Epithelial cell of prostate (primary cell): ENCODE measurements around a stretch of chr1.

- RRBS = 2% methylated on average over 16 of the region's 50 CpGs
Measured at GRCh38 chr1:233613116-233614033, 531 bp upstream of the KCNK1 start.

- RRBS = no CpG with 5 or more reads among the region's 9 CpGs
Measured at GRCh38 chr1:233635899-233636759, 22.2 kb downstream of the KCNK1 start.

- RRBS = no CpG with 5 or more reads among the region's 2 CpGs
Measured at GRCh38 chr1:233655610-233655819, 41.6 kb downstream of the KCNK1 start.

DNA sequence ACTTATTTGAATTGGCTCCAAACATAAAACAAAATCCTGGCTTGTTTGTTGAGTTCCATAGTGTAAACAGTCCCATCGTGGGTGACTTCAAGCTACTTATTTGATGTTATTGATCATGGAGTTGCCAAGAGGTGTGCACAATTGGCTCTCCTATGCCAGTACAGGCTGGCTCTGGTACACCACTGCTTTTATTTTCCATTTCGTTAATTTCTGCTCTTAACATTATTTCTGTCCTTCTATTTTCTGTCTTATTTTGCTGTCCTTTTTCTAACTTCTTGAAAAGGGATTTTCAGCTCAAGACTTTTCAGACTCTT, 1.8 kb upstream of the COA6 start:
- RRBS = no CpG with 5 or more reads among the region's 2 CpGs

DNA sequence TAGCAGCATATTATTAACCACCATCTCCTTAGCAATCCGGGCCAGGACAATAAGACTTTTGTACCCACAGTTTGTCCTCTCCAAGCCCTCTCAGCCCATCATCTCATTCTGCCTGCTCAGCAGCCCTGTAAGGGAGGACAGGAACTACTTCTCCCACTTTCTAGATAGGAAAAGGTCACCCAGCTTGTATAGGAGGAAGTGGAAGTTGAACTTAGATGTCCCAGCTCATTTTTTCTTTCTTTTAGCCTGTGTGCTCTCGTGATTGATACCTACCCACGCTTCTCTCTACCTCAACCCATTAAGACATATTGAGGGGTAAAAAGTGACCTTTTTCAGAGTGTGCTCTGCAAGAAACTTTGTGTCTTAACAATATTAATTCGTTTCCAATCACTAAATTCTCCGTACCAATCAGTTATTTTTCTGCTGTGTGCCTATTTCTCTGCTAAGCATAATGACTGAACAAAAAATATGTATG, 49.6 kb upstream of the TARBP1 start:
- RRBS = no CpG with 5 or more reads among the region's 5 CpGs

GRCh38 chr1:234536236-234536533, 57.2 kb upstream of the TARBP1 start:
- RRBS = no CpG with 5 or more reads among the region's 7 CpGs

DNA sequence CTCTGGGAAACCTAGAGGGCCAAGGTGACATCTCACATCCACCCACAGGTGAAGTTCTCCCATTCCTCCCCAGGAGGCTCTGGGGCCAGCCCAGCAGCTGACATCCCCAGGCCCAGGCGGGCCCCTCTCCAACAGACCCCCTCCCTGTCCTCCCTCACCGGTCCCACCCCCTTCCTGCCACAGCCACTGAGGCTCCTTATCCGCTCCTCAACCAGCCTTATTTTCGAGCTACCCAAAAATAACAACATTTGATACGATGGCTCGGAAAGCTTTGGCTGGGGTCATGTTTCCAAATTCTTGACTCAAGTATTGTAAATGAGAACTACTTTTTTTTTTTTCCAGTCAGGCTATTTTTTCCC, 27.4 kb downstream of the IRF2BP2 start:
- RRBS = no CpG with 5 or more reads among the region's 6 CpGs

DNA sequence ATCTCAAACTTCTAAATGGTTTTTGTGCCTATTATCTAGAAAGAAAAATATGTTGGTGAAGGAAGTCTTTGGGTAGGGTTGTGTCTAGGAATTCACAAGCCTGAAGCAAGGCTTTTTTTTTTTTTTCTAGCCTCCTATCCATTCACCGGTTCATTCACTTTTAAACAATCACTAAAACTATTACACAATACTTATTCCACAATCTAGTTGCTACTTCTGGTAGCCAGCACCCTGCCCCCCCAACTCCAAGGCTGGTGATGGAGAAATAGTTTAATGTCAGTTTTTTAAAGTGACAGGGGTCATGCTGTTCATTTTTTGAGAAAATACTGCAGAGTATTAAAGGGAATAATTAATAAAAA, 11.0 kb downstream of the IRF2BP2 start:
- RRBS = no CpG with 5 or more reads among the region's 1 CpG

GRCh38 chr1:234604410-234605667, 5.1 kb downstream of the IRF2BP2 start:
- RRBS = no CpG with 5 or more reads among the region's 8 CpGs

DNA sequence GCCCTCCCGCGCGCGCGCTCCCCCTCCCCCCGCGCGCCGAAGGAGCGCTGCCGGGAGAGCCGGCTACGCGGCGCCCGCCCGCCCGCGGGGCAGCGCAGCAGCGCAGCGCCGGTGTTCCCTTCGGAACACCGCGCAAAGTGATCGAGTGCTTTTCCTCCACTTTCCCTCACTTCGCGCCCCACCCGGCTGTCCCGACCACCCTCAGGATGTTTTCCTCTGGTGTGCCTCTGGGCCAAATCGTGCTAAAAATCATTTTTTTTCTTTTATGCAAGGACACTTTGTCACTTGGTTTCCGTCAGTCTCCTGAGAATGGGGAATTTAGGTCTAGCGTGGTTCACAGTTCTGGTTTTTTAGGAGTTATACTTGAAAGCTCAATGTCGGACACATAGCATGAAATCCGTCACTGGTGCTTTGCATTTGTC, 277 bp upstream of the IRF2BP2 start:
- RRBS = 1% methylated on average over 19 of the region's 36 CpGs

DNA sequence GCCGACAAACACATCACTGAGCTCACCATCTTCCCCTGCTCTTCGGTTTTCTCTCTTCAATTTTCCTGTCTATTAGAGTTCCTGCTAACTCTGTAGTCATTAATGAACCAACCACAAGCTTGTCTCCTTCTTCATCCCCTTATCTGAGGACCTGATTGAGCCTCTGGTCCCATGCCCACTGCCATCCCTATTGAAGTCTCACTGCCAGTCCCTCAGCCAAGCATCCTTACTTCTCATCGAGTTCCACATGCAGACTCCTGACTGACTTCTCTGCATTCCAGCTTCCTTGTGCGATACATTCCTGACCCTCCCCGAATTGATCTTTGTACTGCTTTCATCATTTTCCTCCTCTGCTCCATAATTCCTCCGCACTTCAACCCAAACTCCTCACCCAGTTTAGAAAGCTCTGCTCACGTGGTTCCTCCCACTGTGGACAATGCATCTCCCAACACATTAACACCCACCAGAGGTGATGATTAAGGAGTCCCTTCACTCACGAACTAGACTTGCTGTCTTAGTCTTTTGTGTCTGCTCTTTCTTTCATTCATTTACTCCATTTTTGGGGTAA, 17.5 kb upstream of the IRF2BP2 start:
- RRBS = no CpG with 5 or more reads among the region's 8 CpGs

DNA sequence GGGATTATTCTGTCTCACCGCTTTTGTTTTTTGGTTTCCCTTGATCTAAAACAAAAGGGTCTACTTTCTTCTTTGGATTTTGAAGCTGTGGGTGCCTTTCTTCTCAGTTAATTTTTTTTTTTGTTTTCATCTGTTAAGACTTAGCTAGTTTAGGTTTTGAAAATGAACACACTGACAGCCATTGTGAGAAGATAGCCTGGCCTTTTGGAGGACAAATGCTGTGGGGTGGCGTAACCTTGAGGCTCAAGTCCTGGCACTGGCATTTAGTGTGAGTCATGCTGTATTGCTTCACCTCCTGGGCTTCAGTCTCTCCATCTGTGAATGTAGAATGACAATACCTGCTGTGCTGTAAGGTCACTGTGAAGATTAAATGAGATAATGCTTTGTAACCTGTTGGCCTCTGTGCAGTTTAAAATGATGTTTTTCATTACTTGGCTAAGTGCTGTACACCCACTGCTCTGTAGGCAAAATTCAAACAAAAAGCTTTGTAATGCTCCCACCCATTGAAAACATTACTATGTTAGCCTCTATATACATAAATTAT, 74.2 kb upstream of the IRF2BP2 start:
- RRBS = no CpG with 5 or more reads among the region's 2 CpGs

DNA sequence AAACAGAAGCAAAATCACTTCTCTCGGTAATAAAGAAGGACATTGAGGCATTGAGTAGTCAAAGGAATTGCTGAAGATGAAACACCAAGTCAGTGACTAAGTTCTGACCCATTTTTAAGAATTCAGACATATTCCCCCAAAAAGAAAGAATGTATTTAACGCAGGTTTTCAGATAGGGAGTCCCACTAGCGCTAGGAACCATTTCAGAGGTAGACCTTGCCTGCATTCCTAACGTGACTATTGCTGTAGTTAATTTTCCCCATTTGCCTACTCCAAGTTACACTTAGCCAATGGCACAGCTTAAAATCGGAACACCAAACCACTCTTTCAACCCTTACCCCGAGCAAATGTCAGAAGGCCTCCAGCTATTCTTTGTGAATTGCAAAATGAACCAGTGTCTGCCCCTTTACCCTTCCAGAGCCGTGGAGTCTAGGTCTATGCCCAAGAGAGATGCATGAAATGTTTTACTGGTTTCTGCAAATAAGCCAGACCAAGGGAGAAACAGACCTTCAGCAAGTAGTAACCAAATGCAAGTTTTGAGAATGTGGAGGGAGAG, 109.0 kb upstream of the IRF2BP2 start:
- RRBS = no CpG with 5 or more reads among the region's 7 CpGs

DNA sequence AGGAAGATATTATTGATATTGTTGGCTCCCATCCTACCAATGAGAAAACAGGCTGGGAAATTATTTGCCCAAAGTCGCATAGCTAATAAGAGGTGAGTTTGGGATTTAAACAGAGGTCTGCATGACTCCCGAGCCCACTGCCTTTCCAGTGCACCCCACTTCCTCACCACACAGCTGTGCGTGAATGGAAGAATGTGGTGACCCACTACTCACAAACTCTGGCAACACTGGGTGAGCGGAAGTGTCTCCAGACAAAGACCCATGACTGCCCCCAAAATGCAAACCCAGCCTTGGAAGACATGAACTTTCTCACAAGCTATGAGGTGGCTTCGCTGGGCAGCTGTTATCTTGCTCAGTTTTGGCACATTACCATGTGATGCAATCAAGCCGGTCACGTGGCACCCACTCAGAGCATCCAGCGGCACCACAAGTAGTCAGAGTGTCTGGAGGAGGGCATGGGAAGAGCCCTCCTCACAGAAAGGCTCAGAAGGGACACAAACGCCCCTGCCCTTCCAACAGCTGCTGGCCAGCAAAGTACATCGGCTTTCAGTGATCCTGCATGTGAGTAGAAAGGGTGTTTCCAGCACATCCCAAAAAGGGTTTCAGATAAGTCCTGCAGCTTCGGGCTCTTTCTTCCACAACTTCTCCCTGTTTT, 145.4 kb upstream of the IRF2BP2 start:
- RRBS = no CpG with 5 or more reads among the region's 11 CpGs

GRCh38 chr1:234768635-234769054, 158.7 kb upstream of the IRF2BP2 start:
- RRBS = no CpG with 5 or more reads among the region's 9 CpGs

- RRBS = no CpG with 5 or more reads among the region's 20 CpGs
Measured at GRCh38 chr1:234816881-234818016, 207.3 kb upstream of the IRF2BP2 start.

GRCh38 chr1:234862777-234863461, 252.9 kb upstream of the IRF2BP2 start:
- RRBS = 2% methylated on average over 4 of the region's 16 CpGs

DNA sequence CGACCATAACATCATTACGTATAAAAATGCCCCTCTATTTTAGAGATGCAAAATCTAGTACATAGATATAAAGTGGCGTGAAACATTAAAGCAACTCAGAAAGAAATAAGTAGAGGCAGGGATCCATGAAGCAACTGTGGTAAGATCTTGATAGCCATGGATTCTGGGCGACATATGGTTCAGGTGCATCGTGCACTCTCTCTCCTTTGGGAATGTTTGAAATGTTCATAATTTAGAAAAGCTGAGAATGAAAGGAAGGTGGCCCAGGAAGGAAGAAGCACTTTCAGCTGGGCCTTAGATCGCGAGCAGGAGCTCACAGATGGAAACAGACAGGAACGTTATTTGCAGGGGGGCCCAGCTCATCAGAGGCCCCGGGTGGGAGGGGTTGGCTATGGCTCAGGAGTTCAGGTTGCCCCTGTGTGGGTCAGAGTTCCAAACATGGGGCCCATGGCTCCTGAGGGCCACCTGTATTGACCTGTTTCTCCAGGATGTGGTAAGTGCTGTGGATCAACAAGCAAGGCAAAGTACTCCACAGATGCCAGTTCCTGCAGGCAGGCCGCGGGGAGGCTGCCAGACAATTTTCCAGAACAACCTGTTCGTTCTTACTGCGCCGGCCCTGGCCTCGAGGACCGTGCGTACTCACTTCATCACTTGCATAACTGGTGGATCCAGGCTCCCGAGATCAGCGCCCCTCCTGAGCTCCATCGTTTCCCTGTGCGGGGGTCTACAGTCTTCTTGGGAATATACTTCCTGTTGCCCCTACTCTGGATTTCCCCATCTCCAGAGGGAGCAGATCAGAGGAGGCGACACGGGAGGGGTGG, 253.2 kb downstream of the TOMM20 start:
- RRBS = no CpG with 5 or more reads among the region's 23 CpGs

- RRBS = no CpG with 5 or more reads among the region's 5 CpGs
Measured at GRCh38 chr1:234899429-234899746, 229.2 kb downstream of the TOMM20 start.

DNA sequence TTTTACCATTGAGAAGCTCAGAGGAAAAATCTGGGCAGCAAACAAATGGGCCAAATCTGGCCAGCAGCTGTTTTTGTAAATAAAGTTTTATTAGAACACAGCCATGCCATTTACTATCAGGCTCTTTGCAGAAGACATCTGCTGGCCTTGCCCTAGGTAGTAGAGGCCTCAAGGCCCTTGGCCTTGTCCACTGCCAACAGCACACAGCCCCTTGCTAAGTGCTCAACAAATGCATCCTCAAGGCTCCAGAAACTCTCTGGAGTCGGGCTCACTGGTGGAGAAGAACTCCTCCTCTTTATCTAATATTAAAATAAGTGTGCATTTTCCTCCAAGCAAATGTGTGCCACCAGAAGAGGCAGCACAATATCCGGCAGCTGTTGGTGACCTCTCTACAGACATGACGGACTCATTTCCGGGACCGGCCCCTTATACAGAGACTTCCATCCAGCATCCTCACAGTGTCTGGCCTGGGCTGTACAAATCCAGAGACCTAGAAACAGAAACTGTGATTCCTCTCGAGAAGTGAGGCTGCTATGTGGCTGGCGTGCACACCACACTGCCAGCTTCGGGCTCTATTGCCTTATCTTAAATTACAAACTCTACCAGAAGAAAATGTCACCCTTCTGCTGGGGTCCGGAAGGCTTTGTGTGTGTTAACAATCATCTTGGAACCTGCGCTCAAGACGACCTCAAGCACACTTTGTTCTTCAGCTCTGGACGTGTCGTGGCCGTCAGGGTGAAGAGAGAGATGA, 203.9 kb downstream of the TOMM20 start:
- RRBS = no CpG with 5 or more reads among the region's 14 CpGs